Osteoblast (primary cell): ENCODE measurements around the genes AFM and CXCL5.

GRCh38 chr4:70818471-70819421 lies 20.9 kb downstream of the GRSF1 start:
- CAGE, long polyA plus RNA = no peak
- RRBS = no CpG with 5 or more reads among the region's 9 CpGs

DNA sequence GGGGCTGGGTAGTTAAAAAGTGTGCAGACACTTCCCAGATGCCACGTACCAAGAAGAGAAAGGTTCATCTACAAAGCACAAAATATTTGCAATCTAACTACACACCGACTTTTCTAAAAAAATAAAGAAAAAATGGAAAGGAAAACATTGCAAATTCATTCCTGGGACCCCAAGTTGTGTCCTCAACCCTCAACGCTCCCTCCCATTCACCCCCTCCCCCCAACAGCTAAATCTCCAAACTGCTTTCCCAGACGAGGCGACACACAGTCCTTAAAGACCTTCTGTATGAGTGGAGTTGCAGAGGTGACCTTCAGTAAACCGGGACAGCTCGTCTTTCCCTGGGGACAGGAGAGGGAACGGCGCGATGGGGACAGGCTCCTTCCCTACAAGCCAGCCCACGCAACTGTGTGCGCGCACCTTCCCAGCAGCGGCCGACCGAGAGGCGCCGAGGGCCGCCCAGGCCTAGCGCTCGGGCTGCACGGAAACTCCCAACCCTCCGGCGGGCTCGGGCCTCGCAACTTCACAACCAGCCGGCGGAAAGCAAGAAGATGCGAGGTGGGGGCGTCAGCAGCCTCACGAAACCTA lies 1.0 kb downstream of the GRSF1 start:
- CAGE, long polyA plus RNA = no peak
- RRBS = no CpG with 5 or more reads among the region's 31 CpGs

- CAGE, long polyA plus RNA = no peak
- RRBS = no CpG with 5 or more reads among the region's 4 CpGs
Measured at GRCh38 chr4:70946923-70947320, 44.8 kb downstream of the MOB1B start.

GRCh38 chr4:70994692-70995130 lies 1.3 kb downstream of the DCK start:
- CAGE, long polyA plus RNA = no peak
- RRBS = no CpG with 5 or more reads among the region's 6 CpGs

GRCh38 chr4:71456734-71457133 lies 269.7 kb downstream of the SLC4A4 start:
- CAGE, long polyA plus RNA = no peak
- RRBS = no CpG with 5 or more reads among the region's 1 CpG

GRCh38 chr4:71622413-71622929 lies 161.4 kb downstream of the GC start:
- CAGE, long polyA plus RNA = no peak
- RRBS = no CpG with 5 or more reads among the region's 1 CpG

- CAGE, long polyA plus RNA = no peak
- RRBS = 8% methylated on average over 7 of the region's 35 CpGs
Measured at GRCh38 chr4:72569461-72570474, 747 bp upstream of the ADAMTS3 start.

DNA sequence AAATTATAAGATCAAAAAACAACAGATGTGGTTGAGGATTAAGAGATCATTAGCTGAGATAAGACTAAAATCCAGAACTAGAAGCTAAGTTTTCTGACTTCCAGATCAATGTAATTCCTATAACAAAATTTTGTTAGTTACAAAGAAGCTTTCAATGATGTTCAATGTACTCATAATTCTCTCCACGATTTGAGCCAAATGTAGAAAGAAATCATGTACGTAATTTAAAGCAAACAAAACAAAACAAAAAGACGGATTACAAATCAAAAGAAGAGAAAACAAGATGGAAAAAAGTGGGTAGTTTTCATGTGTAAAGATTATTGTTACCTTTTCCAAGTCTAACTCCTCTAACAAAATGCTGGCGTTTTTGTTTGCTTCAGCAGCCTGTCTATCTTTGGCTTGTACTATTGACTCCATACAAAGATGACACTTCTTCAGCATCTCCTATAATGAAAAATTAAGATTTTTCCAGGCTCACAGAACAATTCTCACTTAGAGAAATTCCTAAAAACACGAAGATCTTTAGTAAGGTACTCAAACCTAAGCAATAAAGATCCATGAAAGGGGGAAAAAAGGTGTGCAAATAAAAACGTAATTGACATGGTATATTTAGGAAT lies 44.1 kb upstream of the COX18 start:
- CAGE, long polyA plus RNA = no peak
- RRBS = no CpG with 5 or more reads among the region's 6 CpGs

GRCh38 chr4:73139593-73140415 lies 70.3 kb upstream of the COX18 start:
- CAGE, long polyA plus RNA = no peak
- RRBS = no CpG with 5 or more reads among the region's 7 CpGs

DNA sequence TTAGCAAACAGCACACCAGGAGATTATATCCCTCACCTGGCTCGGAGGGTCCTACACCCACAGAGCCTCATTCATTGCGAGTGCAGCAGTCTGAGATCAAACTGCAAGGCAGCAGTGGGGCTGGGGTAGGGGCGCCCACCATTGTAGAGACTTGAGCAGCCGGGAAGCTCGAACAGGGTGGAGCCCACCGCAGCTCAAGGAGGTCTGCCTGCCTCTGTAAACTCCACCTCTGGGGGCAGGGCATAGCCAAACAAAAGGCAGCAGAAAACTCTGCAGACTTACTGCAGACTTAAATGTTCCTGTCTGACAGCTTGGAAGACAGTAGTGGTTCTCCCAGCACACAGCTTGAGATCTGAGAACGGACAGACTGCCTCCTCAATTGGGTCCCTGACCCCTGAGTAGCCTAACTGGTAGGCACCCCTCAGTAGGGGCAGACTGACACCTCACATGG lies 61.1 kb upstream of the ANKRD17 start:
- CAGE, long polyA plus RNA = no peak
- RRBS = no CpG with 5 or more reads among the region's 7 CpGs

DNA sequence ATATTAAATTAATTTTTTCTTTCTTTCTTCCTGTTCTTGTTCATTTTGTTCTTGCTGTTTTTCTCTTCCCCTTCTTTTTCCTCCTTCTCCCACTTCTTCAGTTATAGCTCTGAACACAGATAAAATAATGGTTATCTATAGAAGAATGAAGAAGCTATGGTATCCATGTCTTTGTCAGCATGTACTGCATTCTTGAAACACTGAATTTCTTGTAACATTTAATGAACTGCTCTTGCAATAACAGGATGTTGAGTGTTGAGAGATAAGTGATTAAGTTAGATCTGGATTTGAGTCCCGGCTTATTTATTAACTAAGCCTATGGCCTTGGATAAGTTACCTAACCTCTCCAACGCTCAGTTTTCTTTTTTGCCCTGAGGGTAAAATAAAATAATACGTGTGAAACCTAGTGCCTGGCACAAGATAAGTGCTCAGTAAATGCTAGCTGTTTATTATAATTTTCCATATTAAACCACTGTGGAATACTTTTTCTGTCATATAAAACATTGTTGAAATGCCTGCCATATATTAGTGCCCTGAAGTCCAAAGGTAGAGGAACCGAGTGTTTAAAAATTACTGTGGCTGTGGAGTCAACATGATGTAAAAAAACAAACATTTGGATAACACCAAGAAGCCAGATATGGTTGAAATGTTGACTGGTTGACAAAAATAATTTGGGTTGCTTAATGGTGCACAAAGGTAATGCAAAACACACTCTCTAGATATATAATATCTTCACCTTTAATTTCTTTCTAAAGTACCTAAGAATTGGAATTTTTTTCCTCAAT lies 58.6 kb upstream of the ALB start:
- CAGE, long polyA plus RNA = no peak
- RRBS = no CpG with 5 or more reads among the region's 4 CpGs

GRCh38 chr4:73408156-73409061 lies 4.3 kb downstream of the ALB start:
- CAGE, long polyA plus RNA = no peak
- RRBS = no CpG with 5 or more reads among the region's 4 CpGs

DNA sequence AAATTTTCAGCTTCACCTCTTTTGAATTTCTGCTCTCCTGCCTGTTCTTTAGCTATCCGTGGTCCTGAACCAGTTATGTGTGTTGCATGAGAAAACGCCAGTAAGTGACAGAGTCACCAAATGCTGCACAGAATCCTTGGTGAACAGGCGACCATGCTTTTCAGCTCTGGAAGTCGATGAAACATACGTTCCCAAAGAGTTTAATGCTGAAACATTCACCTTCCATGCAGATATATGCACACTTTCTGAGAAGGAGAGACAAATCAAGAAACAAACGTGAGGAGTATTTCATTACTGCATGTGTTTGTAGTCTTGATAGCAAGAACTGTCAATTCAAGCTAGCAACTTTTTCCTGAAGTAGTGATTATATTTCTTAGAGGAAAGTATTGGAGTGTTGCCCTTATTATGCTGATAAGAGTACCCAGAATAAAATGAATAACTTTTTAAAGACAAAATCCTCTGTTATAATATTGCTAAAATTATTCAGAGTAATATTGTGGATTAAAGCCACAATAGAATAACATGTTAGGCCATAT lies 14.0 kb downstream of the ALB start:
- CAGE, long polyA plus RNA = no peak
- RRBS = no CpG with 5 or more reads among the region's 6 CpGs

DNA sequence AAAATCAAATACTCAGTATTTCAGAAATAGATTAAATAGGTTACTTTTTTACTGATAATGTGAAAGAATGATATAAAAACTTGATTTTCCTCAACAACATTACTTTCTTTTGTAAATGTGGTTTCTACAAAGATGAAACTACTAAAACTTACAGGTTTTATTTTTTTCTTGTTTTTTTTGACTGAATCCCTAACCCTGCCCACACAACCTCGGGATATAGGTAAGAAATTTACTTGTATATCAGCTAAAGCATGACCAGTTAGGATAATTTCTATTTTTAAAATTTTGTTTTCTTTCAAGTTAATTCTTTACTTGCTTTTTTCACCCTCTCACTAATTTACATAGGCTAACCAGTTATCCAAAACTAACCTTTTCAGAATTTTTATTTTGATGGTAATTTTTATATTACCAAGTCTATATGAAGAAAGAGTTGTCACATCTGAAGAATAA lies at the start of gene AFM:
AFM (plus strand) TSS at position 102 of the 450 bp plus-strand sequence.
- CAGE, long polyA plus RNA = no peak
- RRBS = no CpG with 5 or more reads among the region's 1 CpG

DNA sequence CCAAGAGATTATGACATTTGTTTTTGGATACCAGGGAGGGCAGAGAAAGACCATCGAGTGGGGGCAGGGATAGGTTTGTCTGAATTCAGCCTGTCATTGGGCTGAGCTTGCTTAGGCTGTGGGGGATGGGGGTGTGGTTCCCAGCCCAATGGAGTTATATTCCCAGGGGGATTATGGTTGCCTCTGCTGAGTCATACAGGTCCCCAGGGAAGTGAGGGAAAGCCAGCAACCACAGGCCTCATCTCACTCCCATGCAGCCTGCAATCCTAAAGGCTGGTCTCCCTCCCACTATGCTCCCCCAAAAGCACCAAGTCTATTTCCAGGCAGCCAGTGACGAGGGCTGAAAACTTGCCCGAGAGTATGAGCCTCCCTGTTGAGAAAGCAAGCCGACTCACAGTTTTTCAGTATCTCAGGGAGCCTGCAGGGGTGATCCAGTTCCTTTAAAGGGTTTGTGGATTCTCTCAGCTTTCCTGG lies 39.3 kb downstream of the AFM start:
- CAGE, long polyA plus RNA = no peak
- RRBS = no CpG with 5 or more reads among the region's 4 CpGs

GRCh38 chr4:73614220-73614977 lies 5.8 kb downstream of the RASSF6 start:
- CAGE, long polyA plus RNA = no peak
- RRBS = no CpG with 5 or more reads among the region's 1 CpG

DNA sequence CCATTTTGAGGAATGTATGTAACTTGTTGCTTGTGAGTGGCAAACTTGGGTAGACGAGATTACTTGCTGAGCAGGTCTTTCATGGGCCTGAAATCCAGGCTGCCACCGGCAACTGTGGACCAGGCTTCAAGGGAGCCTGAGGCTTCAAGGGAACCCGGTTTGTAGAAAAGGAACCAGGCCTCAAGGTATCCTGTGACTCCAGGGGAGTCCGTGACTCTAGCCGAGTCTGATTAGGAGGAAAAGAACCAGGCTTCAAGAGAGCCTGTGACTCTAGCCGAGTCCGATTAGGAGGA lies 49.9 kb upstream of the RASSF6 start:
- CAGE, long polyA plus RNA = no peak
- RRBS = 67% methylated on average over 2 of the region's 7 CpGs

DNA sequence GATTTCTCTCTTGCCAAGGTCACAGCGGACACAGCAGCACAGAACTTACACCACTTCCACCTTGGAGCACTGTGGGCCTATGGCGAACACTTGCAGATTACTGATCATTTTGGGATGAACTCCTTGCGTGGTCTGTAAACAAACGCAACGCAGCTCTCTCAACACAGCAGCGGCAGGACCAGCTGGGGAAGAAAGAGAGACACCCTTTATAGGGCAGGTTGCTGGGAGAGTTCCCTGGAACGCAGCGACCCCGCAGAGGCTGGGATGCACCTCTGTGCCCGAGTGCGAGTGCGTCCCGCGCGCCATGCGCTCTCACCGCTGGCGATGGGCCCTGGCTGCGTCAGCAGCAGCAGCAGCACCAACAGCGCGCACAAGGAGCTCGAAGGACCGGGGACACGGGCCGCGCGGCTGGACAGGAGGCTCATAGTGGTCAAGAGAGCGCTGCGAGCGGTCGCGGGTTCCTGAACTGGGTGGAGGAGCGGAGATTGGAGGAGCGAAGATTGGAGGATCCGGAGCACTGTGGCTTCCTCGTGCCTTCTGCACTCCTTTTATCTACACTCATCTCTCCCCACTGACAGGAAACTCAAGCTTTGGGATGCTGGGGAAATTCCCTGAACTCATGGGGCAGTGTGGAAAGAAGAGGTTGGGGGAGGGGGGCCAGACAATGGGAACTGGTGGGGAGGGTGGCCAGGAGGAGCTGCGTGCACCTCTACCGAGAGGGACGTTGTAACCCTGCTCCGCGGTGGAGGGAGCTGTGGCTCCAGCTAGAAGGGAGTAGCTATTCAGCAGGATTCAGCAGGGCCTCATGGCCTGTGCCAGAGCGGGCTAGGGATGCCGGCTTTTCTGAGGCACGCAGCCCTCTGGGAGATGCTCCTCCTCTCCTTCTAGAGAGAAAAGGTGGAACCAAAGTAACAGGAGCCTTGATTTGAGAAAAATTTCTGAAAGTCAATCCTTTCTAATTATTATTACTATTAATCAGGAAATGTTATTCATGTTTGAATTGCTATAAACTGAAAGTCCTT lies at the start of gene CXCL5:
CXCL5 (minus strand) TSS at position 521 of the 1,022 bp plus-strand sequence.
- CAGE, long polyA plus RNA = no peak
- RRBS = 9% methylated on average over 8 of the region's 44 CpGs

DNA sequence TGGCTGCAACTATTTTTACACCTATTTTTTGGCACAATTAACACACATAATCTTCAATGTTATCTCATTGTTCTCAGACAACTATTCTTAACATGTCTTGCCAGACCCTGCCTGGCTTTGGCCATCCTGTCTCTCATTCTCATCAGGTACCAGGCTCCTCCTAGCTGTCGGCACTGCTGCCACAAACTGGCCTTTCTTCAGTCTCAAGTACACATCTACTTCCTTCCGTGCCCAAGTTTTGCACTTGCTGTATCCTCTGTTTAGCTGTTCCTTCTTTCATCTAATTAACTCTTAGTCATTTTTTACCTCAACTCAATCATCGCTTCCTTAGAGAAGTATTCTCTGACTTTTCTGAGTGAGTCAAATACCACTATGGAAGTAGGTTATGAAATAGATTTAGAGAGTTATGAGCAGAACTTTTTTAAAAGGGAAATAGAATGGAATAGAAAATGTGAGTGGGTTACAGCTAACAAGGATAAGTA lies 19.7 kb downstream of the CXCL3 start:
- CAGE, long polyA plus RNA = no peak
- RRBS = no CpG with 5 or more reads among the region's 3 CpGs

DNA sequence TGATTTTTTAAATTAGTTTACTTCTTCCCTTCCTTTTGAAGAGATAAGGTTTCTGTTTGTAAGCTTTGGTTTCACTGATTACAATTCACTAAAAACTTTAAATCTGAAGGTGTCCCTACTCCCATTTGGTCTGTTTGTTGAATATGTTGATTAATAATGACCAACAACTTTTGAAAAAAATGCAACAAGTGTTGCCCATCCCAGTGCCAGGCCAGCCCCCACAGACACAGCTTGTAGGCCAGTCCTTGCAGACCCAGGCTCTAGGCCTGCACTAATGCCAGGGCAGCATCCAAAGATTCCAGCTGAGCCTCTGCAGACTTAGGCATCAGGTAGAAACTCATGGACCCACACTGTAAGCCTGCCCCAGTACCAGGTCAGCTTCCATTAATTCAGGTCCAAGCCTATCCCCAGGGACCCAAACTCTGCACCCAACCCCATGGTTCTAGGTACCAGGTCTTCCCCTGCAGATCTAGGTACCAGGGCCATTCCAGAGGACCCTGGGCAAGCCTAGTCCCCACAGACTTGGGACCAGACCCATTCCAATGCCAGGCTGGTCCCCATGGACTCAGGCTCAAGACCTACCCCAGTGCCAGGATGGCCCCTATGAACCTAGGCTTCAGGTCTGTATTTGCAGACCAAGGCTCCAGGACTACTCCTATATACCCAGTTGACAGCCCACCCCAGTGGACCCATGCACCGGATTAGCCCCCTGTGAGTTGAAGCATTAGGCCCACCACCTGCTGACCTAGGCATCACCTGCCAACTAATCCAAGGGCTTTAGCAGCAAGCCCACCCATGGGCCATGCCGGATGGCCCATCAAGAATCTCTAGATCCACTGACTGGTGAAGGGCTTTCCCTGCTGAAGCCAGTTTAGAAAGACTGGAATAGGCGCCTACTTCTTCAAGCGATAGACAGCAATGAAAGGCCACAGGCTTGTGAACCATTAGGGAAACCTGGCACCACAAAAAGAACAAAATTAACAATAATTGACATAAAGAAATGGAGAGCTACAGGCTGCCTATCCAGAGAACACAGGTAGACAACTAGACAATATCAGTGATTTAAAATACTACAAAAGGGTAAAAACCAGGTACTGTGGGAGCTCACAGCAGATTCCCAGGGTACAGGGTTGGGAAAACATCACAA lies 8.9 kb downstream of the MTHFD2L start:
- CAGE, long polyA plus RNA = no peak
- RRBS = 99% methylated on average over 2 of the region's 4 CpGs